ENCODE results near the genes NUDT5 and BEND7.

DNA sequence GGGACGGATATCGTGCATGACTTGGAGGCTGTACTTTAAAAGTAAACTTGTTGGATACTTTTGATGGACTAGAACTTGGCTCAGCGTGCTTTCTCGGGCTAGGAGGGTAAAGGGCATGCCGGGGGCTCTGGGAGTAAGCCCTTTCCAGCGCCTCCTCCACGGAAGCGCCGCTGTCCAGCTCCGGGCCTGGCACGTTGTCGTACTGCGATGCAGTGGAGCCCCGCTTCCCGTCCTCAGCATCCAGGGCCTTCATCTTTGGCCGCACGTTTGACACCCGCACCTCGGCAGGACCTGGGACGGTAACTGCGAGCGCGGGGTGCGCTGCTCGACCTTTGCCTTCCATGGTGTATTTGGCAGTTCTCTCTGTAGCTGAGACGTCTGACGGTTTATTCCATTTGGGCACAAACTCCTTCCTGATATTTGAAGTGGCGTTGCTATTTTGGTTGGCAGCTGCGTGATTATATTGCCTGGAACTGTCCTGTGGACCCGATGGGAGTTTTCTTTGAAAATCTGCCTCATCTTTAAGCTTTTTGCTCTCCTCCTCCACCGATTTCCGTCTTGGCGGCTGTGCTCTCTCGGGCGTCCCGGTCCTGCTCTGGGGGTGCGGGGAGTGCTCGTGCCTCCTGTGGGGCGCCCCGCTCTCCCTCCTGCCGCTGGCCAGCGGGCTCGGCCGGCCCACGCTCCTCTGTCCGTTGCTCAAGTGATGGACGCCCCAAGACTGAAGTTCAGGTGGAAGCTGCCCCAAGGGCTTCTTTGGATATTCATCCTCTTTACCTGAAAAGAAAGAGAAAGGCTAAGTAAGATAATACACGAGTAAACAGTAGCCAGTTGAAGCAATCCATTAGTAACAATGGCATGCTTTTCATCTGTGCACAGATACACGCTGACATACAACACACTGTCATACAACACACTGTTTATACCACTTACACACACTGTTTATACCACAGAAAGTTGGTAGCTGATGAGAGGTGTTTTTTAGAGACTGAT, 148.1 kb downstream of the USP6NL start:
- RAMPAGE, long total RNA, result no peak
- RRBS, result 97% methylated on average over 6 of the region's 49 CpGs

GRCh38 chr10:11697570-11698190, 44.5 kb upstream of the ECHDC3 start:
- RAMPAGE, long total RNA, result no peak
- RRBS, result no CpG with 5 or more reads among the region's 4 CpGs

GRCh38 chr10:11798719-11799310, 24.3 kb upstream of the PROSER2 start:
- RAMPAGE, long total RNA, result no peak
- RRBS, result no CpG with 5 or more reads among the region's 6 CpGs

DNA sequence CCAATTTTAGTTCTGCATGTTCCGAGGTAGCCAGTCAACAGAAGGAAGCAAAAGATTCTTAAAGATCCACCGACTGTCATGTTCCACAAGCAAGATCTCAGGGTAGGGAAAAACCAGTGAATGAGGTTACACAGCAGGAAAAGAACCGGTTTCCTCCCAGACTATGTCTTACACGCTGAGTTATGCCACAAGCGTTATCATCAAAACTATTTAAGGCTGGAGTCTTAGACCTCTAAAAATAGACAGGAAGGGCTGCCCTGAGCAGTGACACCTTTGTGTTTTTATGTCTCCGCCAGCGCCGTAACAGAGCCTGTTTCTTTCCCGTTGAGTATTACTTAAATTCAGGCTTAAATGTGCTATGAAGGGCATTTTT, 48.3 kb downstream of the PROSER2 start:
- RAMPAGE, long total RNA, result no peak
- RRBS, result no CpG with 5 or more reads among the region's 9 CpGs

GRCh38 chr10:11875219-11875728, 52.1 kb downstream of the PROSER2 start:
- RAMPAGE, long total RNA, result no peak
- RRBS, result no CpG with 5 or more reads among the region's 14 CpGs

- RAMPAGE, long total RNA, result start-site peak on the minus strand at chr10:12195827-12195893, 767 and 225 reads in 2 replicates
- RRBS, result 2% methylated on average over 11 of the region's 39 CpGs
Measured at GRCh38 chr10:12195360-12196030, at the start of gene NUDT5. Gene NUDT5 (minus strand): TSS chr10:12195891.

GRCh38 chr10:12489628-12490157, 140.3 kb downstream of the CAMK1D start:
- RAMPAGE, long total RNA, result no peak
- RRBS, result no CpG with 5 or more reads among the region's 18 CpGs

GRCh38 chr10:12769519-12770153, 231.9 kb downstream of the CCDC3 start:
- RAMPAGE, long total RNA, result no peak
- RRBS, result no CpG with 5 or more reads among the region's 9 CpGs

- RAMPAGE, long total RNA, result no peak
- RRBS, result 76% methylated on average over 3 of the region's 21 CpGs
Measured at GRCh38 chr10:12833727-12834600, 167.5 kb downstream of the CCDC3 start.

GRCh38 chr10:13100322-13101441, 719 bp downstream of the OPTN start:
- RAMPAGE, long total RNA, result no peak
- RRBS, result 2% methylated on average over 15 of the region's 42 CpGs

DNA sequence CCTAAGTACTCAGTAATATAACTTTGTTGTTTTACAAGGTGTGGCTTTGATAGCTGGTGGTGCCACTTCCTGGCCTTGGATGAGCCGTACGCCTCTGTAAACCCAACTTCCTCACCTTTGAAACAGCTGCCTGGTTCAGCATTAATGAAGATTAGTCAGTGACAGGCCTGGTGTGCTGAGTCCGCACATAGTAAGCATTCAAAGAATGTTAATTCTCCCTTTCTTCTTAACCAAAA, 8.1 kb downstream of the OPTN start:
- RAMPAGE, long total RNA, result no peak
- RRBS, result no CpG with 5 or more reads among the region's 3 CpGs

- RAMPAGE, long total RNA, result no peak
- RRBS, result 2% methylated on average over 4 of the region's 49 CpGs
Measured at GRCh38 chr10:13382593-13383956, 35.0 kb upstream of the SEPHS1 start.

- RAMPAGE, long total RNA, result no peak
- RRBS, result no CpG with 5 or more reads among the region's 15 CpGs
Measured at GRCh38 chr10:13499703-13500454, 28.9 kb downstream of the BEND7 start.

DNA sequence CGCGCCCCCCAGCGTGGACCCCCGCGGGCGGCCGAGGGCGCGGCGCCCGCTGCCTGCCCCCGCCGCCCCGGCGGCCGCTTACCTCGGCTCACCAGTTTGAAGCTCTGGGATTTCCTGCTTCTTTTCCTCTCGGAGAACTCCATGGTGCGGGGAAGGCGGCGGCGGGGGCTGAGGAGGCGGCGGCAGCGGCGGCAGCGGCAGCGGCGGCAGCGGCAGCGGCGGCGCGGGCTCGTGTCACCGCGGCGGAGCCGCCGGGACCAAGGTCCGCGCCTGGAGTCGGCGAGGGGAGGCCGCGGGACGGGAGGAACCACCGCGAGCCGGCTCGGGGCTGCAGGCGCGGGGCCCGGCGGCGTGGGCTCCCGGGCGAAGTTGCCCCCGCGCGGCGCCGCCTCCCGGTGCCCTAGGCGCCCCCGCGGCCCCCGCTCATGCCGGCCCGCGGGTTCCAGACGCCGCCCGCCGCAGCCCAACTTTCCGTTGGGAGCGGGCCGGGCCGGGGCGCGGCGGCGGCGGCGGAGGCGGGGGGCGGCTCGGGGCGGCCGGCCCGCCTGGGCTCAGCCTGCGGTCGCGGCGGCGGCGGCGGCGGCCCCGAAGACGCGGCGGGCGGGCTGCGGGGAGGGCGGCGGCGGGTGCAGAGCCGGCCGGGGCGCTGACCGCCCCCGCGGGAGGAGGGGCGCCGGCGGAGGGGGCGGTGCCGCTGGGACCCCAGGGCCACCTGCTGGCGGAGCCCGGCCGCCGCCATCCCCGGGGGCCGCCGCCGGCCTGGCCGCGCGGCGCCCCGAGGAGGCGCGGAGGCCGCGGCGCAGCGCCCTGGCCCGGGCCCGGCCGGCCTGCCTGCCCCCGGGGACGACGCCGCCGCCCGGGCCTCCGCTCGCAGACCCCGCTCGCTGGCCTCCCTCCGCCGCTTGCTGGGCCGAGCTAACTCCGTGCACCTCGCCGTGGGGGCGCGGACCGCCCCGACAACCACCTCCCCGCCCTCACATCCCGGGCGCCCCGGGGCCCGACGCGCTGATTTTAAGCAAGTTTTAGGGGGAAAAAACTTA, at the start of gene BEND7:
TSS of gene BEND7 (minus strand) at position 624 of the 1,040 bp plus-strand sequence.
- RAMPAGE, long total RNA, result no peak
- RRBS, result 2% methylated on average over 77 of the region's 168 CpGs

DNA sequence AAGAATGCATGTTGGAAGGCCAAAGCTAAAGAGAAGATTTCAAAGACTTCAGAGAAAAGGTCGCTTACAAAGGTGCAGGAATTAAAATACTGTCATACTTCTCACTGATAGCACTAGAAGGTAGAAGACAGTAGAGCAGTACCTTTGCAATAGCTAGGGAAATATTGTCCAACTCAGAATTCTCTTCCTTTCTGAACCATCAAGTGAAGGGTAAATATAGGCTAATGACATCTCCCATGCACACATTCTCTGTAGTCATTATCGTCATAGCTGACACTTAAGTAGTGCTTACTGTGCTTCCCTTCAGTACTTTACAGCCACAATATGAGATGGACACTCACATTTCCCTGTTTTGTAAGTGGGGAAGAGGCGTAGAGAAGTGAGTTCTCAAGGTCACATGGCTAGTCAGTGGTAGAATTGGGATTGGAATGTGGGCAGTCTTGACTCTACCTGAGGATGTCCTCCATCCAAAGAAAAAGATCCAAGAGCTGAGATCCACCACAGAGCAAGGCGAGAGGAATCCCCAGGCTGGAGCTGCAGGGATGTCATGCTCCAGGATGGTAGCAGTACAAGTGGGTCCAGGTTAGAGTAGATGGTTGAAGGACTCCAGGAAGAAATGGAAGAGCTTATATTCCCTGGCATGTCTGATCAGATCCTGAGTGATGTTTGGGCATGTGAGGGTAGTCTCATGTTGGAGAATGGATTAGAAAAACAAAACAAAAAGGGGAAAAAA, 39.1 kb downstream of the PRPF18 start:
- RAMPAGE, long total RNA, result no peak
- RRBS, result no CpG with 5 or more reads among the region's 4 CpGs

DNA sequence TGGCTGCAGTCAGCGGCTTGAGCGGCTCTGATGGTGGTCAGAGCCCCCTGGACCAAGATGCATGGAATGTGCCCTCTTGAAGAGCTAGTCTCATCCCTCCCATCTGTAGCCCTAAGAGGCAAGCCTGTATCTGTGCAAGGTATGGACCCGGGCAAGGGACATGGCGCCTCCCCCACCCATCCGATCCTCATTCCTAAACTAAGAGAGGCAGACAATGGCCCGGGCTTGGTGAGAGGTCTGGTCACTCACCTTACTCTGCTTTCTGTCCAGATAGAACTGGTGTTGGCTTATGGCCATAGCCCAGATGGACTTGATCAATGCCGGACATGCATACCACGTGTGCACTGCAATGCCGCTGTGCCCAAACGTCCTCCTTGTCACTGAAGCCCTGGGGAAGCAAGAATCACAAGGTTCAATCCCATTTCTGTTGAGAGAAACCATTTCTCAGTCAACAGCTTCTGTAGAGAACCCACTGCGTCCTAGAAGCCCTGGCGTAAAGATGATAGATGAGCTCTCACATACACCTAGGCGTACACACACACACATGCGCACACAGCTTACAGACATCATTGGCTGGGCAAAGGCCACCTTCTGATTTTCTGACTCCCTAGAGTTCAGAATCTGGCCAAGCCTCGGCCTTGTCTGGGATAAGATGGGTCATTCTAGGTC, 114.5 kb downstream of the PRPF18 start:
- RAMPAGE, long total RNA, result no peak
- RRBS, result 88% methylated on average over 5 of the region's 15 CpGs

GRCh38 chr10:13705021-13705404, 118.2 kb downstream of the PRPF18 start:
- RAMPAGE, long total RNA, result no peak
- RRBS, result no CpG with 5 or more reads among the region's 13 CpGs

DNA sequence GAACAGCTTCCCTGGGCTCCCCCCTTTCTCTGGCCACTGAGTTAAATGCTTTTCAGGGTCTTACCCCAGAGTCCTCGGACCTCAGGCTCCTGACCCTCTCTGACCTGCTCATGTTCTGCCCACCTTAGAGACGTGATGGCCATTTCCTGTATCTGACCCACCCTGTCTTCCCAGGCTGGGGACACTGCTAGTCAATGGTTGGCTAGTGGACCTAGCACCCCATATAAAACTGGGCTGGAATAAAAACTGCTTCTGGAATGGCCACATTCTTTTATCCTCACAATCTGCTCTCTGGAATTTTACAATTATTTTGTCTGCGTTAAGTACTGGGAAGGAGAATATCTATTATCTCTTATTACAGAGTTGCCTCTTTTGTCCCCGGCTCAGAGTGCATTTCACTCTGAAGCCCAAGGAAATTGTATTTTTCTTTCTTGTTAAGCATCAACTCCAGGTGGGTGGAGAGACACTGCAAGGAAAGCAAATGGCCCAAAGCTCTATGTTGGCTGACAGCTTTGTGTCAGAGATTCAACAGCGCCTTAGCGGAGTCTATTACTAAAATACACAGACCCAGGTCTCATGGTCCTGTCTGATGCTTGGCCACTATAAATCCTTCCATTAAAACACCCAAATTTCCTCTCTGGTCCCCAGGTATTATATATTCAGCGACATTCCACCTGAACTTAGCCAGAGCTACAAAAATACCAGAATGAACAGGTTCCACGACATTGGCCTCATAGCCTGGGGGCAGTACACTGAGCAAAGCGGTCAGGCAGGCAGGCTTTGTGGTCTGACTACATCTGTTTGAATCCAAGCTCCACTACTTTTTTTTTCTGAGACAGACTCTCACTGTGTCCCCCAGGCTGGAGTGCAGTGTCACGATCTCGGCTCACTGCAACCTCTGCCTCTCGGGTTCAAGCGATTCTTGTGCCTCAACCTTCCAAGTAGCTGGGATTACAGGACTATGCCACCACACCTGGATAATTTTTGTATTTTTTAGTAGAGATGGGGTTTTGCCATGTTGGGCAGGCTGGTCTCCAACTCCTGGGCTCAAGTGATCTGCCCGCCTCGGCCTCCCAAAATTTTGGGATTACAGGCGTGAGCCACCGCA, 121.7 kb downstream of the PRPF18 start:
- RAMPAGE, long total RNA, result no peak
- RRBS, result no CpG with 5 or more reads among the region's 17 CpGs

DNA sequence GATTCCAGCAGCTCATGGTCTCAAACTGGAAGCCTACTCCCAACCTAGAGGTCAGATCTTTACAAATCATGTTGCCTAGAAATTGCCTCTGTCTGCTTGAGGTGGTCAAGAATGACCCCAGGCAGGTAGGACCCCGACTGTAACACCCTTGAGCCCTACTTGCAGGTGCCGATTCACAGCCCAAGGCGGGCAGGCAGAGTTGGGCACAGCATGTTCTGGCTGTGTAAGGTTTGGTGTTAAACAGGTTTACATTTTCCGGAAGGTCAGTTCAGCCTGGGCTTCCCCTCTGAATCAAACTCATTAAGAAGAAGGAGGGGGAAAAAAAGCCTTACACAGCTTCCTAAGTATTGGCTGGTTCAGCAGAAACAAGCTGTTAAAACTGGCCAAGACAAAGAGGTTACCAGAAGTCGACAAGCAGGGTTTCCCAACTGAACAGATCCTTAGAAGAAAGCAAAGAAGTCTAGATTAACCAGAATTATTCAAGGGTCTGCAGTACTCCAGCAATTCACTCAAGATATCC, 132.6 kb downstream of the PRPF18 start:
- RAMPAGE, long total RNA, result no peak
- RRBS, result no CpG with 5 or more reads among the region's 5 CpGs

GRCh38 chr10:13866101-13866533, 279.4 kb downstream of the PRPF18 start:
- RAMPAGE, long total RNA, result no peak
- RRBS, result no CpG with 5 or more reads among the region's 7 CpGs